Pericardium fibroblast (primary cell): ENCODE measurements around a stretch of chr3.

GRCh38 chr3:172081769-172082686 lies 42.6 kb downstream of the FNDC3B start:
- RAMPAGE, long total RNA: no peak

DNA sequence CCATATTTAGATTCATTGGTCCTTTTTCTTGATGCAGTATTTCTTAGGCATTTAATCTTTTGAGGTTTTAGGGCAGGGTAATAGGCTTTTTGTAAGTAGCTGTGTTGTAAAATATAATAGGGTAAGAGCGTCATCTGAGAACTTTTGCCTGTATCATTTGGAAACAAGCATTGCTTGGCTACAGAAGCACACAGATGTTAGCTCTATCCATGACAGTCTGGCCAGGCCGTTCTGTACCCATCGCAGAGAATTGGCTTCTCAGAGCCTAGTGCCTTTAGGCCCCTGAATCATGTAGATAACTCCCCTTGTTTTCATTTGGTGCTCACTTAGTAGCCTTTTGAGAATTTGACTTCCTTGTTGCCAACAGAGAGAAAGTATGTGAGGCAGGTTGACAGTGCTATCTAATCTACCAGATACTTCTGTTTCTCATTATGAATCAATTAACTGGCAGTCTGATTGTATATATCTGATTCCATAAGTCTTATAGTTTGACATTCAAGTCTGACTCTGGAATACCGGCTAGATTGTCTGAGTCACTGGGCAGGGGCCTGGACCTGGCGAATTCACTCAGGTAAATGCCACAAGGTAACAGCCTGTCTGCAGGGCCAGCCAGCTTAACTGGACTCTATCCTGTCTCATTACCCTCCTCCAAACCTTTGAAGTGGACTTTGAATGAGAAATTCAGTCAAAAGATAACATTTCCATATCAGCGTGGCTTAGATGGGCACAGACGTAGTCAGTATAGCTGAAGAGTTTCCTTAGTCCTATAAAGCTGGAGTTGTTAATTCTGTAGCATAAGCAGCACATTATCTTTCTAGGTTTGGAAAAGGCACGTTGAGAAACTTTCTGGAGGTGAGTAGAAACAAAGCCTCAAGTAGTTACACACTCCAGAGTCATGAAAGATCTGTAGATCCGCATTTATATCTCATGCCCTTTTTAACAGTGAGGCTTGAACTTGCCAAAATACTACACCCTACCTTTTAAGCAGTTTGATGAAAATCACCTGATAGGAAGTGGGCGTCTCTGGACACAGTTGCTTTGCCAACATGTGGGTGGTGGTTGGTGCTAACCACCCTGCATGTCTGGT lies 160.1 kb downstream of the GHSR start:
- RAMPAGE, long total RNA: no peak

DNA sequence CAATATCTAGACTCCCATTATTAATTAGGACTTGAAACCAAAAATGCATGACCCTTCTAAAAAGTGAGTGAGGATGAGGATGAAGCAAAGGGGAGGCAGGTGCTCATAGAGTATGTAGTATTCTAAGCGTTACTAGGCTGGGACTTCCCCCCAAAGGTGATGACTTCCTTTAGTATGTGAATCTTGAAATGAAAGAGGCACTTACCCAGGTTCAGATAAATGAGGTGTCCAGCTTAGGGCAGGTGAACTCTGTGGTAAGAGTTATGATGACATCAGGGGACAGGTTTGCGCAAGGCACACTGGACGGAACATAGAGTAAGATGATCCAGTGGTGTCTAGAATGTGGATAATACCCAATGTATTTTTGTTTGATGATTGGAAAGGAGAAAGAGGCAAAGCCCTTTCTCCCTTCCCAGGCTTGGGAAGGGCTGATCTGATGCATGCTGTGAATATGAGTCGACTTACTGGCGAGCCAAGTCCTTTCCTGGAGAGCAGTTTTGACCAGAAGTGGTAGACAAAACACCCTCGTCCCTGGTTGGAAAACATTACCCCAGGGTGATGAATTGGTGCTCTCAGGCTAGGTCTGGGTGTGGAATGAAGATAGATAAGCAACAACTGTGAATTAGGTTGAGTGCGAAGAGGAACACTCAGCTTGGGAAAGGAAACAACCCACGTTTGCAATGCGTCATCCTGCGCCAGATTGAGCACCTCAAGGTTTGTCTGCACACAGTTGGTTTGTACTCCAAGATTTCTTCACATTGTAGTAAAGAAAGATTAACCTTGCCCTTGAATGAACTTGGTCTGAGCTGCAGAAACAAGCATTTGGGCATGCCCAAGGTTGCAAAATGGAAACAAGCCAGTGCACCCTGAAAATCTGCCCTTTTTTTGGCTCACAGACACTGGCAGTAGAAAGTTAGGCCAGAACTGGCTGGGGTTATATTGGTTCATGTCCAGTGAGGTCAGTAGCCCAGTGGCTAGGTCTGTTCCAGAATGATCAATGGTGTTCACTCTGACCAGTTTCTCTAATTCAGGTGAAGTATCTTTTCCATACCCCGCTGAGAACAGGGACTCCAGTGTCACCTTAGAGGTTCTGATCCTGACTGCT lies 124.1 kb downstream of the GHSR start:
- RAMPAGE, long total RNA: no peak

GRCh38 chr3:172550469-172550854 lies 27.2 kb upstream of the TNFSF10 start:
- RAMPAGE, long total RNA: no peak

DNA sequence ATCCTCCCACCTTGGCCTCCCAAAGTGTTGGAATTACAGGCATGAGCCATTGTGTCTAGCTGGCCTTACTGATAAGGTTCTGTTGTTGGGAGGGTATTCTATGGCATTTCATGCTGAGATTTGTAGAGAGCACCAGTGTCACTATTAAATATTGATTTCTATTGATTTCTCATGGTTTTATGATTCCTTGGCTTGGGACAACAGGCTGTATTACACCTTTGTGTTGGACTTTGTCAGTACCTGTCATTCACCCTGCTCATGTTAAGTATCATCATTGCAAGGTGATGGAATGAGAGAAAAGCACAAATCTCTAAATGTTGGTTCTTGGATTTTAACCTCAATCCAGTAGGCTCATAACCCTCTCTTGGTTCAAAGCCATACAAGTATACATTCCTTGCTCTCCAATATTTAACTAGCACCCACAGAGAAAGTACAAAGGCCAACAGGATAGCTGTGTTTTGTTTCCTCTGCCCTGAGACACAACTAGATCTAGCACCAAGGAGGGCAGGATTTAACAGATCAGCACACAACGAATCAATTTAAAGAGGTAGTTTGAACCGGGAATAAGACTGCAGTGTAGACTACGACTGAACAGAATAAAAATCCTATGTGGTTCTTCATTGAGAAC lies 77.9 kb upstream of the TNFSF10 start:
- RAMPAGE, long total RNA: no peak

DNA sequence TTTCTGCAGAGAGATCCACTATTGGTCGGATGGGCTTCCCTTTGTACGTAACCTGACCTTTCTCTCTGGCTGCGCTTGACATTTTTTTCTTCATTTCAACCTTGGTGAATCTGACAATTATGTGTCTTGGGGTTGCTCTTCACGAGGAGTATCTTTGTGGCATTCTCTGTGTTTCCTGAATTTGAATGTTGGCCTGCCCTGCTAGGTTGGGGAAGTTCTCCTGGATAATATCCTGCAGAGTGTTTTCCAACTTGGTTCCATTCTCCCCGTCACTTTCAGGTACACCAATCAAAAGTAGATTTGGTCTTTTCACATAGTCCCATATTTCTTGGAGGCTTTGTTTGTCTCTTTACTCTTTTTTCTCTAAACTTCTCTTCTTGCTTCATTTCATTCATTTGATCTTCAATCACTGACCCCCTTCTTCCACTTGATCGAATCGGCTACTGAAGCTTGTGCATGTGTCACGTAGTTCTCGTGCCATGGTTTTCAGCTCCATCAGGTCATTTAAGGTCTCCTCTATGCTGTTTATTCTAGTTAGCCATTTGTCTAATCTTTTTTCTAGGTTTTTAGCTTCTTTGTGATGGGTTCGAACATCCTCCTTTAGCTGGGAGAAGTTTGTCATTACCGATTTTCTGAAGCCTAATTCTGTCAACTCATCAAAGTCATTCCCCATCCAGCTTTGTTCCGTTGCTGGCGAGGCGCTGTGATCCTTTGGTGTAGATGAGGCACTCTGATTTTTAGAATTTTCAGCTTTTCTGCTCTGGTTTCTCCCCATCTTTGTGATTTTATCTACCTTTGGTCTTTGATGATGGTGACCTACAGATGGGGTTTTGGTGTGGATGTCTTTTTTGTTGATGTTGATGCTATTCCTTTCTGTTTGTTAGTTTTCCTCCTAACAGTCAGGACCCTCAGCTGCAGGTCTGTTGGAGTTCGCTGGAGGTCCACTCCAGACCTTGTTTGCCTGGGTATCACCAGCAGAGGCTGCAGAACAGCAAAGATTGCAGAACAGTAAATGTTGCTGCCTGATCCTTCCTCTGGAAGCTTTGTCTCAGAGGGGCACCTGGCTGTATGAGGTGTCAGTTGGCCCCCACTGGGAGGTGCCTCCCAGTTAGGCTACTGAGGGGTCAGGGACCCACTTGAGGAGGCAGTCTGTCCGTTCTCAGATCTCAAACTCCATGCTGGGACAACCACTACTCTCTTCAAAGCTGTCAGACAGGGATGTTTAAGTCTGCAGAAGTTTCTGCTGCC lies 46.1 kb downstream of the NCEH1 start:
- RAMPAGE, long total RNA: no peak

DNA sequence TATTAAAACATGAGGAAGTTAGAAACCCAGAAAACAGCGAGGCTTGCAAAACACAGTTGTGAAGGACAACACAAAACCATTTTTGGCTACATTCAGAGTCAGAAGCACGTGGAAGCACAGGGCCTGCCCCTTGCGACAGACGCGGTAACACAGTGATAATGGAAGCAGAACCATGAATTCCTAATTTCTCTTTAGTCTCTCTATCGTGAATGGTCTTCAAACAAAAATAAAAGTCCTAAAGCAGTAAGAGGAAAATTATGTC lies 12.2 kb downstream of the NCEH1 start:
- RAMPAGE, long total RNA: no peak

GRCh38 chr3:173006979-173007475 lies 134.0 kb downstream of the SPATA16 start:
- RAMPAGE, long total RNA: no peak

DNA sequence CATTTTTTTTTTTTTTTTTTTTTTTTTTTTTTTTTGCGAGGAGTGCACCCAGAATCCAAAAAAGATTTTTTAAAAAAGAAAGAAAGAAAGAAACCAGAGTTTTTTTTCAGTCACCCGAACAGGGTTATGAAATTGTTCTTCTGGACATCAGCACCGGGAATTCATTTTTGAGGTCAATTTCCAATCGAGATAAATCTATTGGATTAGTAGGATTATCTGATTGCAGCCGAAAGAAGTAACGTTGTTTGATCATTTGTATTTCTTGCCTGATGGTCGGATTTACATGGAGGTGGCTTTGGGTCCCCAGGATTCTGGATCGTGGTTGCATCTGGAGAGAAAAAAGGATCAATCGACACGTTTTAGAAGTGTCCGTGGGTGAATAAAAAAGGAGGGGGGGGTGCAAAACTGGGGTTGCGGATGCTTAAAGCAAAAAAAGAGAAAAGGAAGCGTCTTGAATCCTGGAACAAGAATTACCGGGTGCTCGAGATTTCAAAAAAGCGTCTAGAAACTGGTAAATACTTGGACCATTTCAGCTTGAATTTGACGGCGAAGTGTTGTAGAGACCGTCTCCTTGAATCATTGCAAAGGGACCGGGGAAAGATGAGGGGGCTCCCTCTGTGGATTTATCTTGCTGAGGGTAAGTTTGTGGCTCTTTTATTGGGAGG lies 187.0 kb downstream of the NLGN1 start:
- RAMPAGE, long total RNA: no peak

DNA sequence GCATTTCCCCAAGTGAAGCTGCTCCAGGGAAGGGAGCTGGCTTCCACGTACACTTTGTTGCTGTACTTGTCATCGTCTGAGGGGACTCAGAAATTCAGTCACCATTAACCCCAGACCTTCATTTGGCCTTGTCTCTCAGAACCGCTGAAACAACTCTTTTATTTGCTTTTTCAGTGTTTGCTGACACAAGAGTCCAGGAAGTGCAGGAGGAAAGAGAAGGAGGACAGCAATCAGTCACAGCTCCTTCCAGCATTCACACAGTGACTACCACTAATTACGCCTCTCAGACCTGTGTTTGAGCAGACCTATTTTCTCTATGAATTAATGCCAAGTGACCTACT lies 276.5 kb downstream of the TBL1XR1 start:
- RAMPAGE, long total RNA: no peak

GRCh38 chr3:177051336-177052015 lies 145.8 kb downstream of the TBL1XR1 start:
- RAMPAGE, long total RNA: no peak

GRCh38 chr3:177152728-177153677 lies 44.3 kb downstream of the TBL1XR1 start:
- RAMPAGE, long total RNA: no peak

GRCh38 chr3:177185043-177185736 lies 12.1 kb downstream of the TBL1XR1 start:
- RAMPAGE, long total RNA: no peak

GRCh38 chr3:177193772-177194770 lies 3.2 kb downstream of the TBL1XR1 start:
- RAMPAGE, long total RNA: no peak

DNA sequence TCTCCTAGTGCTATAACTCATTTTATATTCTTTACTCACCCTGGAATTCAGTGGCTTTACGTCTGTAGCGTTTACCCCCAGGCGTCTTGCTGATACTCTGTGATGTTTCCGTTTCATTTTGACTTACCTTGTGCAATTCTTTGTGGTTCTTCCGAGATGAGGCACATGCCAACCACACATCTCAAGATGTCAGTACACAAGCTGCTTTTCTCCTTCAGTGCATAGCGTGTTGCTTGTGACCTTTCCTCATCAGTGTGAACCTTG lies 4.3 kb upstream of the TBL1XR1 start:
- RAMPAGE, long total RNA: no peak

DNA sequence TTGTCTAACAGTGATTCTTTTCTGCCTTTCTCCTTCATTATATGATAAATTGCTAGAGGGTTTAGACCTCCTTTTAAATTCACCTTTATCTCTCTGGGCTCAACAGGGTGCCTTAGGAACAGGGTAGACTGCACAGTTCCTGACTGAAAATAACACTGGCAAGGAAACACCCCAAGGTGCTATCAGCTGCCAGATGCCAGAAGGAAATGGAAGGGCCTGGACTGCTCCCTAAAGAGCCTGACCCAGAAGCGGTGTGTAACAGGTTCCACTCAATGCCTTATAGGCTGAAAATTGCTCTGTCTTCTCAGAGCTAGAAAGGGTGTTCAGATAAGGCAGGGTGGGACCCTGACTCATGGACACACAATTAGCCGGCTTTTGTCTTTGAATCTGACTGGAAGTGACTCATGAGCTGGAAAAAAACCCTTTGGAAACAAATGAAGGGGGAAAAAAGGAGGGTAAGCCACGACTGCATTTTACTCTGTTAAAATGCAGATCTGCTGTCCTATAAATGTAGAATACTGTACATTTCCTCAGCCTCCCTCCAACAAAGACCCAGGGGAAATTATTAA lies 160.1 kb upstream of the TBL1XR1 start:
- RAMPAGE, long total RNA: no peak

GRCh38 chr3:177359393-177360287 lies 162.4 kb upstream of the TBL1XR1 start:
- RAMPAGE, long total RNA: no peak

GRCh38 chr3:177597401-177598280 lies 400.4 kb upstream of the TBL1XR1 start:
- RAMPAGE, long total RNA: no peak

GRCh38 chr3:178413165-178413571 lies 123.1 kb upstream of the KCNMB2 start:
- RAMPAGE, long total RNA: no peak

- RAMPAGE, long total RNA: no peak
These were observed 251.2 kb downstream of the ZMAT3 start for GRCh38 chr3:178820444-178820799.